Mammary microvascular endothelial cell (primary cell): ENCODE data around the genes CPHXL and VAT1L.

GRCh38 chr16:75445274-75445607 is 11.9 kb upstream of the CFDP1 start:
- RAMPAGE, long total RNA = no peak

DNA sequence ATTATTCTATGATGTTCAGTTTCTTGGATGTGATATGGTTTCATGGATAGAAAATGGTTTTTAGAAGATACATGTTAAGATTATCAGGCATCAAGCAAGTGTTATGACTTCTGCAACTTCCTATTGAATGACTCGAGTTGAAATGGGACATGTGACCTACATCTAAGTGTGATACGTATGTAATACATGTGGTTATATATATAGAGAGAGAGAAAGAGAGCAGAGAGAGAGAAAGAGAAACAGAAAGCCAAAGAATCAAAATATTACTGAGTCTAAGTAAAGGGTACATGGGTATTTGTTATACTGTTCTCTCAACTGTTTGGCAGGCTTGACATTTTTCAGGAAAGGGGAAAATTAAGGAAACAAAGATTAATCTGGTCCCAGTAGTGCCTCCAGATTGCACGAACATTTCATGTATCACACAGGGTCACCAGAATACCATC is 1.6 kb downstream of the TMEM170A start:
- RAMPAGE, long total RNA = no peak

- RAMPAGE, long total RNA = no peak
Observed at GRCh38 chr16:75648833-75649195, 1.2 kb downstream of the TERF2IP start.

DNA sequence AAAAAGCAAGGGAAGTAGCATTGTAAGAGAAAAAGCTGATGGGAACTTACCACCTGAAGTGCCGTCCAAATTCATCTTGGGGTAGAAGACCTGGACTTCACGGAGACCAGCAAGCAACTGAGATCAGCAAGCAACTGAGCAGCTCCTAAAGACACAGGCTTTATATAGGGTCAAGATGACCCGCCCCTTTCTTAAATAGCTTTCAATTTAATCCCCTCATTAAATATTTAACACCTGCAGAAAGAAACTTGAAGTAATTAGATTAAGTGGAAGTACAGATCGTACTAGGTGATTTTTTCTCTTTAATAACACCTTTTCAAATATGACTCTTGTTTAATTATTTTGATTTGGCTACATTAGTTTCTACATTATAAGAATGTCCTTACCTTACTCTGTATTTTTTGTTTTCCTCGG is at the start of gene CPHXL:
Gene CPHXL, minus strand, starts transcription at position 123 of the 414 bp plus-strand sequence.
- RAMPAGE, long total RNA = no peak

DNA sequence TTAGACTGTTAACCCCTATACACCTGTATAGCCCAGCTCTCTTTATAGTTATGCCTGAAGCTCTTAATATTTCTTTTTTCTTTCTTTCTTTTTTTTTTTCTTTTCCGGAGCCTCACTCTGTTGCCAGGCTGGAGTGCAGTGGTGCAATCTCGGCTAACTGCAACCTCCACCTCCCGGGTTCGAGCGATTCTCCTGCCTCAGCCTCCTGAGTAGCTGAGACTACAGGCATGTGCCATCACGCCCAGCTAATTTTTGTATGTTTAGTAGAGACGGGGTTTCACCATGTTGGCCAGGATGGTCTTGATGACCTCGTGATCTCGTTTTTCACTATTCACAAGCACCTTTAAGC is 15.8 kb downstream of the CNTNAP4 start:
- RAMPAGE, long total RNA = no peak

GRCh38 chr16:77192437-77192989 is 1.5 kb downstream of the MON1B start:
- RAMPAGE, long total RNA = no peak

- RAMPAGE, long total RNA = start-site peak on the plus strand at chr16:77234822-77234858, 7 and 9 reads in 2 replicates
Observed at GRCh38 chr16:77234373-77235059, 35.3 kb downstream of the SYCE1L start.

GRCh38 chr16:77788411-77788758 is at the start of gene VAT1L:
VAT1L (plus strand) TSS chr16:77788564.
- RAMPAGE, long total RNA = no peak

DNA sequence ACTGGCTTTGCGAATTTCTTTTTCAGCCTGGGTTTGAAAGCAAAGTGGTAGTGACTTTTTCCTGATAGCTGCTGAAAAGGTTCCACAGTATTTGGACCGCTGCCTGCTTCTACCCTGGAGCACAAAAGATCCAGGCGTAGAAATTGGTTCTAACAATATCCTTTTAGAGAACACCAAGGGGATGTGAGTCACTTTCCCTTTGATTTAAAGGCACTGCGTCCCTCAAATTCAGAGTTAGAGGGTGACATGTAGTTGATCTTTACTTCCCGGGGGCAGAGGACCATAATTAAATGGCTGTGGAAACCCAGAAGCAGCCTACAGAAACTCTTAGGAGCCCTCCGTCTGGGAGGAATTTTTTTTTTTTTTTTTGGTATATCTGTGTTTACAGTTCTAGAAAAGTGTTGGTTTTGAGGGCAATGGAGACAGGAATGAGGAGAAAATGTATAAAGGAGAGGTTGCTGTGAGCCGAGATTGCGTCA is 218.5 kb downstream of the WWOX start:
- RAMPAGE, long total RNA = no peak

- RAMPAGE, long total RNA = no peak
Observed at GRCh38 chr16:78443682-78444308, 344.3 kb downstream of the WWOX start.

- RAMPAGE, long total RNA = no peak
Observed at GRCh38 chr16:78461110-78461831, 361.8 kb downstream of the WWOX start.

DNA sequence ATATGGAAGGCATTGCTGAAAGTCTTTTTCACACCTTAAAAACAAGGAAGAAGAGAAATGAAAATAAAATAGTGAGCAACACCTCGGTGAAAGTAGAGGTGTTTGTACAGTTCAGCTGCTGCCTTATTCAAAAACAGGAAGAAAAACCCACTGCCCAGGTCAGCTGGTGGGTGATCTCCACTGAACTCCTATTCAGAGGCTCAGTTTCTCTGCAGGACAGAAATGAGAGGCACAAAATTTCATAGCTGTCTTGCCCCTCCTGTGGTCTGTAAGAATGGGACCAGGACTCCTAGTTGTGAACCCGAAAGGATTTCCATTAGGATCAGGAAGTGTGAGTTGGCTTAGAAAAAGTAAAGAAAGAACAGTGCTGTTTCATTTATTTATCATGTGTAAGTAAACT is 650.6 kb downstream of the WWOX start:
- RAMPAGE, long total RNA = no peak

DNA sequence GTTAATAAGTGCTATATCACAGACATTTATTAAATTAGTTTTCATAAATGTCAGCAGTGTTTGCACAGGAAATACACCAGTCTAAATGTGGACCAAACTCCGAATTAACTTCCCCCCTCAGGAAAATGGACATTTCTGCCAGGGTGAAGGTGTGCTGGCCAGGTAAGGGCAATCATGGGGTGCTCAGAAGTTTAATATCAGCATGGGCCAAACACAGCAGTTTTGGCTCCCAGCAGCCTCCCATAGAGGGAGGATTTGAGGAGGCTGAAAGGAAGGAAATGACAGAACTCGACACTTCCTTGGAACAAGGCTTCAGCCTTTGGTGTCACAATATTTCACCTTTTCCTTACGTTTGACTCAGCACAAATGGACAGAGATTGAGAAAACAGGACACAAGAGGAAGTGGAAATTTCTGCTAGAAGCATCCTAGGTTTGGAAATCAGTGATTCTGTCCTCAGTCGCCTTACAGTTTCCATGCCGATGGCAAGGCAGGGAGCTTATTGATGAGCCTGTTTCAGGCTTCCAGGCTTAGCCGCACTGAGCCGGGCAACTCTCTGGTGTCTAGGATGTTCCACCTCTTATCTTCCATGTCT is 181.4 kb downstream of the MAF start:
- RAMPAGE, long total RNA = no peak

DNA sequence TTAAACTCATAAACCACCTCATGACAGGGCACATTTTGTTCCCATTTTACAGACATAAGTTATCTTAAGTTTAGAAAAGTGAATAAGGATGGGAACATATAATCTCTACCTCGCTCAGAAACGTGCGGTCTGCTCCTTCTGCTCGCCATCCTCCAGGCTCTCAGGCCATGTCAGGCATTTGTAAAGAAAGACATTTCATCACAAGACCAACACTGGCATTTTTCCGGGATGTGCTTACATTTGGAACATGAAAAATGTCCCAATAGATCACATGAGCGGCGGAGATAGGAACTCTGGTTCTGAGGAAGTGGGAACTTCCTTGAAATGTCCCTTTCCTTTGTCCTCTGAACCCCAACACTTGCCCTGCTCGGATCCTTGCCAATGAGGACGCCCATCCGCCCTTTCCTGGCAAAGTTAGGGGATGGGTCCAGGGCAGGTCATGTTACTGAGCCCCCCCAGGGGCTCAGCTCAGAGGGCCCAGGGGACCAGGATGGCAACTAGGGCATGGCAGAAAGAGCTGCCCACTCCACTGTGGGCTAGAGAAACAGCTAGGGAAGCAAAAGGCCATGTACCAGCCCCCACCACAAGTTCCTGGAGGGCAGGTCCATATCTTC is 130.5 kb downstream of the MAF start:
- RAMPAGE, long total RNA = no peak

- RAMPAGE, long total RNA = no peak
Observed at GRCh38 chr16:79508886-79509717, 91.4 kb downstream of the MAF start.

GRCh38 chr16:80837843-80838322 is 33.5 kb upstream of the CDYL2 start:
- RAMPAGE, long total RNA = no peak

DNA sequence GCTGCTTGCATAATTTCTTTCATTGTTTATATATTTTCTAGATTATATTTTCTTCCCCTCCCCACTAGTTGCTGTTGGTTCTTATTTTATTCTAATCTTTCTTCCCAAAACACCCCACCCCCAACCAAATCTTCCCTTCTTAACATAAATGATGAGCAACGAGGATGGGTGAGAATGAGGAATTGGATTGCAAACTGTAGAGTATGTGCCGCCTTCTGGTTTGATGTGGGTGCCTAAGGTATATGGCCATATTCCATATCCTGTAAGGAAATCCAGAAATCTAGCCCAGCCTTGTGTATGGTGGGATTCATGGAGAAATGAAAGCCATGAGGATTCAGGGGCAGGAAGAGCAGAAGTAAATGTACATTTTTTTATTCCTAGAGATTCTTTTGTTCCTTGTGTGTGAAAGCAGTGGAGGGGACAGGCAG is 3.7 kb downstream of the ATMIN start:
- RAMPAGE, long total RNA = no peak

DNA sequence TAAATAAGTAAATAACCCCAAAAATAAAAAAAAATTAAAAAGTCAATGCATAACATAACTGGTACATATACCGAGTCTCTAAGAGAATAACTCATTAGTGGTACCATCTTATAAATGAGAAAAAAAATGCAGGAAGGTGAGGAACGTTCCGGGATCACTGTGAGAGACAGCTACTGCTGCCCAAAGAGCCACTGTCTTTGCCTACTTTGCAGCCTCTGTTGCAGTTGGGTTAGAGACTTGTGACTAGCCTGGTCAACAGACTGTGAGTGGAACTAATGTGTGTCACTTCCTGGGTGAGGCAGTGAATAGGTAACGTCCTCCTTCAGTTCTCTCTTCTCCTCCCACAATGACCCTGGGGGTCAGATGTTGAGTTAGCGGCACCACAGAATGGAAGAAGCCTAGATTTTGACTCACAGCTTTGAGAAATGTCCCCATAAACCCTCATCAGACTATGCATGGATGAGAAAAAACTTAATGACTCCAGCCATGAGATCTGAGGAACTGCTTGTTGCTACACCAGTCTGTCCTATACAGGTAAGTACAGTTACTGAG is 5.3 kb downstream of the C16orf46 start:
- RAMPAGE, long total RNA = no peak

- RAMPAGE, long total RNA = no peak
Observed at GRCh38 chr16:81266099-81266638, 27.7 kb downstream of the BCO1 start.

DNA sequence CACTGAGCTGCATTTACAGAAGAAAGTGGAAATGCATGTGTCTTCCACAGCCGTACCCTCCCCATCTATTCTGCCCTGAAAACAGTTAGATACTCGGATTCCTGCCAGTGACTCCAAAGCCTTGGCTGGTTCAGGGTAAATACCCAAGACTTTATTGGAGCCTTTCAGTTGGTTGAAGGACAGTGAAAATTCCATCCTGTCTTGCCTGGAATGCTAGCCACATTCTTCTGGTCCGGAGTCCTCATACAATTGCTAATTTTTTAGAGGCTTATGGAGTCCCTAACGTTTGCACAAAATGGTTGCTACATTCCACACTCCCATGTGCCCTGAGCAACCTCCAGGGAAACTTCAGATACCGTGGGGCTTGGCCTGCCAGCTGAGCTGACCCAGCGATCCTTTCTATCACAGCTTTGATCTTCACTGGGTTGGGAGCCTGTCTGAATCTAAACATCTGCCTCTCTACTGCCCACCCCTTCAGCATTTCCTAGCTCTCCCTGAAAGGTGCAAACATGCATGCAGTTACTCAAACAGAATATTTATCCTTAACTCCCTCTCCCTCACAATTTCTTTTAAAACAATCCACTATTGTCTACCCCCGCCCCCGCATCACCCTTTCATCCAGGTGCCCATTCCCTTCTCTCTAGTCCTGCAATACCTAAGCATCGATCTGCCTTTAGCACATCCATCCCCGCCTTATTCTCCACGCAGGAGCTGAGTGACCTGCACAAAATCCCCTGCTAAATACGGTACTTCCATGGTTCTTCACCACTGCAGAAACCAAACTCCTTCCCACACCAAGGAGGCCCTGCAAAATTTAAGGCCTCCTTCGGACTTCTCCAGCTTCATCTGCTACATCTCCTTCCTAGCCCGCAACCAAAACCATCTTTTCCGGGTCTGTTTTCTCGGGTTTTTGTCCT is 914 bp upstream of the GAN start:
- RAMPAGE, long total RNA = no peak